Lung (tissue), 4 donors: ENCODE data around the gene PTPRM.

GRCh38 chr18:5628248-5628788, 84.5 kb upstream of the EPB41L3 start:
- PRO-cap: no peak
- RAMPAGE, long total RNA: no peak
- RRBS: 3% methylated on average over 30 of the region's 52 CpGs

GRCh38 chr18:6145970-6146752, 250.8 kb upstream of the TMEM200C start:
- PRO-cap: no peak
- RAMPAGE, long total RNA: no peak
- RRBS: no CpG with 5 or more reads among the region's 31 CpGs

- PRO-cap: no peak
- RAMPAGE, long total RNA: no peak
- RRBS: no CpG with 5 or more reads among the region's 5 CpGs
Observed at GRCh38 chr18:6254945-6255722, 159.6 kb downstream of the L3MBTL4 start.

GRCh38 chr18:6413493-6414451, 939 bp downstream of the L3MBTL4 start:
- PRO-cap: no peak
- RAMPAGE, long total RNA: no peak
- RRBS: 8% methylated on average over 20 of the region's 58 CpGs

GRCh38 chr18:6462880-6463121, 48.1 kb upstream of the L3MBTL4 start:
- PRO-cap: no peak
- RAMPAGE, long total RNA: no peak
- RRBS: no CpG with 5 or more reads among the region's 1 CpG

GRCh38 chr18:6728434-6728986, 1.0 kb upstream of the ARHGAP28 start:
- PRO-cap: no peak
- RAMPAGE, long total RNA: no peak
- RRBS: no CpG with 5 or more reads among the region's 9 CpGs

DNA sequence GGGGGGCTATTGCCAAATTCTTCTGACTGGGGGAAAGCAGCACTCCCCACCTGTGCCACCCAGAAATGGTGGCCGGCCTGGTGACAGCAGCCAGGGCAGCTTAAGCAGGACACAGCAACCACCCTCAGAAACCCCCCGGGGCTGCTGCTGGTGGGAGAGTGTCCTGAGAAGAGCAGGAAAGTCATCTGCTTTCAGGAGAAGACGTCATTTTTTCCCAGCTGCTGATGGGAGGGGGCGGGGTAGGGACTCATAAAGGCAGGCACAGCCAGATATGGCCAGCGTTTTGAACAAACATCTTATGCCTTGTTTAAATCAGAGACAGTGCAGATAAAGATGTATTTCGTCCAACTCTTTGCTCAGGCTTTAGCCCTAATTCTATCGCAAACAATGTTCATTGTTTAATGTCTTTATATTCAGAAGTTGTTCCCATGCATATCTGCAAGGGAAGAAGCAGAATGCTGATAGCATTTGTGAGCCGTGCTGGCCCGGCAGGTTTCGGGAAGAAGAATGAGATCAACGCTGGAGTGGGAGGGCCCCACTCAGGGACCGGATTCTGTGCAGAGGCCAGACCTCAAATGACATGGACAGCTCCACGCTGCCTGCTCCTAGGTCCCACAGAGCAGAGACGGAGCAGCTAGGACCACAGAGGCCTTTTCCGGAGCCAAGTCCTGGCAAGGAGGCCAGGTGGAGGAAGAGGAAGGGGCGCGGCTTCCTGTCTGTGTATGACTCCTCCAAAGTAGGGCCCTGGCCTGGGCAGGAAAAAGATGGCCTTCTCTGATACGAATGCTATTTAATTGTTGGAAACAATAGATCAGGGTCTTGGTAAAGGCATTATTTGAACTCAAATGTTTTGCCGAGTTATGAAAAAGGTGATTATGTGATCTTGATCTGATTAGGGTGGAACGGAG, 139.7 kb downstream of the LRRC30 start:
- PRO-cap: no peak
- RAMPAGE, long total RNA: no peak
- RRBS: 13% methylated on average over 7 of the region's 20 CpGs

DNA sequence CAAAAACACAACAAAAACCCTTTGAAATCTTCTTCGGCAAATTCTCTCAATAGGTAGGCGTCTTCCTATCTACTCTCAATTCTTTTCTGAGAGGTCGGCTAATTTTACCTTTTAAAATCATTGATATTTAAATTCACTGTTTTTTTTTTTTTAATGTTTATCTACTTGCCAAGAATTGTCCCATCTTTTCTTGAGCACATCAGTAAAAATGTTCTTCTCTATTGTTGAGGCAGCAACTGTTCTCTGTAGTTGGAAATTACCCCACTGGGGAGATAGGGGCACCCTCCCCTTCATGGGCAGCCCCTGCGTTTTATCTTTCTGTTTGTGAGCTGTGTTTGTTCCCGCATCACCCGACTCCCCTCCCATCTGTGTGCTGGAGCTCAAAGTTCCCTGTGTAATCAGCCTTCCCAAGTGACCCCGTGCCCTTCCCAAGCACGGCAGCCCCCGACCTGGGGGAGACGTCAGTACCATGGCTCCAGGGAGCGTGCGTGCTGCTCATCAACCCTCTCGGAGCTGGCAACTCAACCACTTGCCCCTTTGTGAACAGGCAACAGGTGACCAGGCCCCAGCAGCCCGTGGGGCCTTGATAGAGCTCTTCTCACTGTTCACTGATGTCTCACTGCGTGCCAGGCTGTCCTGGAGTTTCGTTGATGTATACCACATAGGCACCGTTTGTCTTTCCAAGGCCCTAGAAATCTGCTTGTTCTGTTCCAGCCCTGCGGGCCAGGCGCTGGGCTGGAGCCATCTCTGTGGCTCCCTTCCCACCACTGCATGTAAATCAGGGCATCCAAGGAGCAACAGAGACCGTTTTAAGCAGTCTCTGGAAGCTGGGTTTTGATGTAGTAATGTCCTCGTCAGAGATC, 107.3 kb upstream of the PTPRM start:
- PRO-cap: no peak
- RAMPAGE, long total RNA: no peak
- RRBS: no CpG with 5 or more reads among the region's 21 CpGs

DNA sequence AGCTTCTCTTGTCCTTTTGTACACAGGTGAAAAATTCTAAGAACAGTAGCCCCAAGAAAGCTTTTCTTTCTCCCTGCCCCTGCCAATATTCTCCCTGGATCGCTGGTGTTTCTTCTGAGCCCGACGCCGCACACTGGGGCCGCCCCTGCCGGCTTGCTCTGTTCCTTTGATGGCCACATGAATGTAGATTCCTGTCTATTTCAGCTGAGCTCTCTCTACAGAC, 106.8 kb upstream of the PTPRM start:
- PRO-cap: no peak
- RAMPAGE, long total RNA: no peak
- RRBS: no CpG with 5 or more reads among the region's 6 CpGs

DNA sequence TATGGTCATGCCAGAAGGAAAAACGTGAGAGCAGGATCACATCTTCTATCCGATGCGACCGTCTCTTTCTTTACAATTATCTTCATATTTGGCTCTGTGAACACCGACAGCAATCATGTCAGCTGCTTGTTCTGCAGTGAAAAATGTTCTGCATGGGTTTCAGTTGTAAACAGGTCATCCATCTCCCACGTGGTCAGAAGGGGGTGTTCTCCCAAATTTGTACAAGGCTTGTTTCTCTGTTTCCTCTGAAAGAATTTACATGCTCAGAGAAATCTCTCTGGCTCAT, 106.2 kb upstream of the PTPRM start:
- PRO-cap: no peak
- RAMPAGE, long total RNA: no peak
- RRBS: no CpG with 5 or more reads among the region's 6 CpGs

DNA sequence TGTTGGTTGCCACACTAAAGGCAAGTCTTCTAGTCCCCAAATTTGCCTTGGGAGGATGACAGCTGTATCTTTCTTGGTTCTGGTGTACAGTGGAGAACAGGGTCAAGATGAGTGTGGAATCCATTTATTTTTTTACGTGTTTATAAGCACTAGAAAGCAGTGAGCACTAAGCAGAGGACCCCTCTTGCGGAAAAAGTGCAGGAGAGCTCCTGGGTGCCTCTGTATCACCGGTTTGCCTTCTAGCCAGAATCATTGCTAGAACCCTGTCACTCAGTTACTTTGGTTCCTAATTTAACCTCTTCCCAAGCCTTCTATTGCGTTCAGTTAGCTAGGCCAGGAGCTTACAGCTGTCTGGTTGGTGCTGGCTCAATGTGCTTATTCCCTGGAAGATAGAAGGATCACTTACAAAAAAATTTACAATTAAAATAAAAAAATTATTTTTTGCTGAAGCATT, 1.1 kb upstream of the PTPRM start:
- PRO-cap: no peak
- RAMPAGE, long total RNA: no peak
- RRBS: no CpG with 5 or more reads among the region's 4 CpGs

- PRO-cap: bidirectional peak, plus-strand start at chr18:7567316, minus-strand start at chr18:7567060
- RAMPAGE, long total RNA: no peak
- RRBS: 1% methylated on average over 51 of the region's 101 CpGs
Observed at GRCh38 chr18:7566940-7567645, at the start of gene PTPRM. PTPRM (plus strand) TSS chr18:7567316.

DNA sequence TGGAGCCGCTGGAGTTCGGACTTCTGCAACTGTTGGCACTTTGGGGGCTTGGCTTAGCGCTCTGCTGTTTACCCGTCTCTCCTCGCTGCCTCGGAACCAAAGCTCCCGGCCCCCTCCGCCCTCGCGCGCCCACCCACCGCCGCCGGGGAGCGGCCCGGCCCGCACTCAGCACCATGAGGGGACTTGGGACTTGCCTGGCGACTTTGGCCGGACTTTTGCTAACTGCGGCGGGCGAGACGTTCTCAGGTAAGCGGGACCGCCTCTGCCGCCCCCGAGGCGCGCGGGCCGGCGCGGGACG, 479 bp downstream of the PTPRM start:
- PRO-cap: no peak
- RAMPAGE, long total RNA: no peak
- RRBS: 2% methylated on average over 23 of the region's 34 CpGs

GRCh38 chr18:7617564-7618230, 50.6 kb downstream of the PTPRM start:
- PRO-cap: no peak
- RAMPAGE, long total RNA: no peak
- RRBS: no CpG with 5 or more reads among the region's 8 CpGs

- PRO-cap: no peak
- RAMPAGE, long total RNA: no peak
- RRBS: no CpG with 5 or more reads among the region's 4 CpGs
Observed at GRCh38 chr18:7672807-7673730, 106.0 kb downstream of the PTPRM start.

GRCh38 chr18:7902176-7902759, 335.2 kb downstream of the PTPRM start:
- PRO-cap: no peak
- RAMPAGE, long total RNA: no peak
- RRBS: no CpG with 5 or more reads among the region's 4 CpGs

GRCh38 chr18:8302132-8302704, 307.0 kb upstream of the RAB12 start:
- PRO-cap: no peak
- RAMPAGE, long total RNA: no peak
- RRBS: no CpG with 5 or more reads among the region's 8 CpGs

GRCh38 chr18:8303039-8303819, 306.0 kb upstream of the RAB12 start:
- PRO-cap: no peak
- RAMPAGE, long total RNA: no peak
- RRBS: no CpG with 5 or more reads among the region's 10 CpGs

DNA sequence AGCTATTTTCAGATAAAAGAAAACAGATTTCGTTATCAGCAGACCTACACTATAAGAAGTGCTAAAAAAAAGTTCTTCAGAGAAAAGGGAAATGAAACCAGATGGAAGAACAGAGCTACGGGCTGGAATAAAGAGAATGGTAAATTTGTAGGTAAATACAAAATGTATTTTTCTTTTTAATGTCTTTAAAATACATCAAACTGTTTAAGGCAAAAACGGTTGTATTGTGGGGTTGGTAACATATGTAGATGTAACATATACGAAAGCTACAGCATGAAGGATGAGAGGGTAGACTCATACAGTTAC, 5.5 kb upstream of the RAB12 start:
- PRO-cap: no peak
- RAMPAGE, long total RNA: no peak
- RRBS: no CpG with 5 or more reads among the region's 4 CpGs

- PRO-cap: no peak
- RAMPAGE, long total RNA: no peak
- RRBS: no CpG with 5 or more reads among the region's 4 CpGs
Observed at GRCh38 chr18:8632722-8633536, 23.7 kb downstream of the RAB12 start.